Measurements from ENCODE around the genes PKP1 and SHISA4.

- PRO-cap = unidirectional peak, plus-strand start at chr1:201283506
- RAMPAGE, long total RNA, 3 experiments = no peak in any of the 3 experiments
Measured at GRCh38 chr1:201282930-201284007, at the start of gene PKP1. Gene PKP1 (plus strand): TSS chr1:201283506.

- PRO-cap = no peak
- RAMPAGE, long total RNA, 3 experiments = no peak in any of the 3 experiments
Measured at GRCh38 chr1:201346246-201347102, 31.0 kb downstream of the TNNT2 start.

GRCh38 chr1:201374580-201375597 lies 2.6 kb downstream of the TNNT2 start:
- PRO-cap = no peak
- RAMPAGE, long total RNA, 3 experiments = no peak in any of the 3 experiments

GRCh38 chr1:201376496-201377504 lies 680 bp downstream of the TNNT2 start:
- PRO-cap = no peak
- RAMPAGE, long total RNA, 3 experiments = no peak in any of the 3 experiments

- PRO-cap = bidirectional peak, plus-strand start at chr1:201480898, minus-strand start at chr1:201480480
- RAMPAGE, long total RNA, 3 experiments = no peak in any of the 3 experiments
Measured at GRCh38 chr1:201480033-201481022, 11.3 kb upstream of the PHLDA3 start.

DNA sequence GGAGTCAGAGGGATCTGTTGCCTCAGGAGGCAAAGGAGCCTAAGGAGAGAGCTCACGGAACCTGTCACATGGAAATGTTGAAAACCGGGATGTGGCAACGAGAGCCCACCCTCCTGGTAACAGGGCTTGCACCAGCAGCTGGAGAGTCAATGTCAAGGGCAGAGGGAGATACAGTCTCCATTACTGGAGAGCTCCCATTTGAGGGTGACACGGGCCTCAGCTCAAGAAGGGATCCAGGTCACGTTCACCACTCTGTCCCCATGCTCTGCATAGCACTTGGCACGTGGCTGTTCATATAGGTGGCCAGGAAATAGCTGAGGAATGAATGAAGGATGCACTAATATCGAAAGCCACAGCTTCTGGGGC lies 8.5 kb downstream of the CSRP1 start:
- PRO-cap = no peak
- RAMPAGE, long total RNA, 3 experiments = no peak in any of the 3 experiments

DNA sequence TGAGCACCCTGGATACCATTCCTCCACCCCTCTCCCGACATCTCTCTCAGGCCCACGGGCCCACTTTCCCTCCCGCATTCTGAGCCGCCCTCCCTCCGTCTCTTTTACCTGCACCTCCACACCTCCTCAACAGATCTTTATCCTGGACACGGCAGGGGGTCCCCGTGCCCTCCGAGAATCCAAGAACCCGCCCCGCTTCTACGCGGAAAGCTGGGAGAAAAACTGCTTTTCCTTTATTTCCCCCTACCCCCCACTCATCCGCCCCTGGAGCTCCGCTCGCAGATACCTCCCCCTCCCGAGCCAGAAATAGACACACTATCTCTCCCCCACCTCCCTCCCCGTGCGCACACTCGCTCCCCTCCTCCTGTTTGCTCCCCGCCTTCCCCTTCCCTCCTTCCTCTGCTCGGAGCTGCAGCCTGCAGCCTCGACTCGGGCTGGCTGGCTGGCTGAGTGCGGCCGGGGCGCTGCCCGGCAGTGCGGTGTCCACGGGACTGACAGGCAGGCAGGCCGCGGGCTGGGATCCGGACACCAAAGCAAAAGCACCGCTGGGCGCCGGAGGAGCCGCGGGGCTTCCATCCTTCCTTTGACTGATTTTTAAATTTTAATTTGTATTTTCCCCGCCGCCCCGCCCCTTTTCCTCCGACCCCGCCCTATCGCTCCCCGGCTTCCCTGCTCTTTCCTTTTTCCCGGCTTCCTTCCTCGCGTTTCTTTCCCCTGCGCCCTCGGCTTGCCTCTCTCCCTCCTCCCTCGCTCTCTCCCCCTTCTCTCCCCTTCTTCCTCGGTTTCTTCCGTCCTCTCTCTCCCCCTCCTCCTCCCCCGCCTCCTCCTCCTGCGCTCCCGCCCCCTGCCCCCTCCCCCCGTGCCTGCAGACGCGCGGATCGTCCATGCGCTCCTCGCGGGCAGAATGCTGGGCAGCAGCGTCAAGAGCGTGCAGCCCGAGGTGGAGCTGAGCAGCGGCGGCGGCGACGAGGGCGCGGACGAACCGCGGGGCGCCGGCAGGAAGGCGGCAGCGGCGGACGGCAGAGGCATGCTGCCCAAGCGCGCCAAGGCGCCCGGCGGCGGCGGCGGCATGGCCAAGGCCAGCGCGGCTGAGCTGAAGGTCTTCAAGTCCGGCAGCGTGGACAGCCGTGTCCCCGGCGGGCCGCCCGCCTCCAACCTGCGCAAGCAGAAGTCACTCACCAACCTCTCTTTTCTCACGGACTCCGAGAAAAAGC lies 109.2 kb downstream of the NAV1 start:
- PRO-cap = bidirectional peak, plus-strand start at position 935 of the sequence, minus-strand start at position 757 of the sequence
- RAMPAGE, long total RNA, 3 experiments = no peak in any of the 3 experiments

GRCh38 chr1:201740164-201740487 lies 88.8 kb upstream of the IPO9 start:
- PRO-cap = no peak
- RAMPAGE, long total RNA, 3 experiments = start-site peak on the plus strand in 1 of 3 experiments, at chr1:201740403-201740446 at its widest, 11 reads per replicate

DNA sequence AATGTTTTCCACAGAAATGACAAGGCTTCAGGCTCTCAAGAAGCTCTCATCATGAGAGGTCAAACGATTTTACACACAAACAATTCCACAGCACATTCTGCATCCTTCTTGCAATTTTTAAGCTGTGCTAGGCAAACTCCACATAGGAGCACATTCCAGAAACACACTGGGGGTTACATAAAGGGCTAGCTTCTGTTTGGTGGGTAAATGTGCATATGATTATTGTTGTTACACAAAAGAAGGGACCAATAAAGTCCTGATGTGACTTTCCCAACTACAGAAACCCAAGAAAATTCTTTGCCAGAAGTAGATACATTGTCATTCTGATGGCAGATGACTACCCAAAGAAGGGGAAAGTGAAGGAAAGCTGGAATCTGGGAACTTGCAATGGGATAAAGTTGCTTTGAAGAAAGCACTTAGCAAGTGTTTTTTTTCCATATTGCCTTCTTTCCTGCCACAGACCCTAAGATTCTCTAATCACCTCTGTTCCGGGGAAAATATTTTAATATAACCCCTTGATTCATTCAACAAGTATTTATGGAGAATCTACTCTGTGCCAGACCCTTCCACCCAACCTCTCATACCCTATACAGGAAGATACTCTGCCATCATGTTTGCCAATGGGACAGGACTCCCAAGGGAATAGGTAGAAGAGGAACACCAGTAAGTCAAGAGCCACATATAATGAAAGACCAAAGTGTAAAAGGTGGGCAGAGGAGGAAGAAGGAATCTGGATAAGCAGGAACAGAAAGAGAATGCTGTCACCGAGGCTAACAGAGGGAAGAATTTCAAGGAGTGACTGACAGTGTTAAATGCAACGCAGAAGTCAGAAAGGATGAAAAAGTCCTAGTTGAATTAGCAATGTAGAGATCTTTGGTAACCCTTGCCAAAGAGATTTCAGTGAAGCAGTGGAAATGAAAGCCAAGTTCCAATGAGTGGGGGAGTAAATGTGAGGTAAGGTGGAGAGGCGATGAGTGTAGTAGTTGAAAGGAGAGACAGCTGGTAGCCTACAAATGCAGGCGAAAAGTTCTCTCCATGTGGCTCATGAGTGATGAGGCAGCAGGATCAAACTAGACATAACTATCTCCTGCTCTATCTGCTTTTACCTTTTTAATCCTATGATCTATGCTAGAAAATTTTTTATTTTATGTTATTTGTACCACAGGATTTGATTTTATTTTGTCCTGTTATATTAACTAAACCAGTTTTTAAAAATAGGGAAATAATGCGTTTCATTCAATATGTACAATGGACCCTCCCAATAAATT lies 74.9 kb upstream of the IPO9 start:
- PRO-cap = no peak
- RAMPAGE, long total RNA, 3 experiments = start-site peak on the plus strand in 1 of 3 experiments, centred at position 680 of the sequence, 14 reads per replicate

GRCh38 chr1:201810154-201810856 lies 18.7 kb upstream of the IPO9 start:
- PRO-cap = no peak
- RAMPAGE, long total RNA, 3 experiments = start-site peak on the plus strand in 1 of 3 experiments, at chr1:201810474-201810527 at its widest, 26 reads per replicate

- PRO-cap = no peak
- RAMPAGE, long total RNA, 3 experiments = no peak in any of the 3 experiments
Measured at GRCh38 chr1:201884258-201885096, 4.2 kb upstream of the SHISA4 start.

DNA sequence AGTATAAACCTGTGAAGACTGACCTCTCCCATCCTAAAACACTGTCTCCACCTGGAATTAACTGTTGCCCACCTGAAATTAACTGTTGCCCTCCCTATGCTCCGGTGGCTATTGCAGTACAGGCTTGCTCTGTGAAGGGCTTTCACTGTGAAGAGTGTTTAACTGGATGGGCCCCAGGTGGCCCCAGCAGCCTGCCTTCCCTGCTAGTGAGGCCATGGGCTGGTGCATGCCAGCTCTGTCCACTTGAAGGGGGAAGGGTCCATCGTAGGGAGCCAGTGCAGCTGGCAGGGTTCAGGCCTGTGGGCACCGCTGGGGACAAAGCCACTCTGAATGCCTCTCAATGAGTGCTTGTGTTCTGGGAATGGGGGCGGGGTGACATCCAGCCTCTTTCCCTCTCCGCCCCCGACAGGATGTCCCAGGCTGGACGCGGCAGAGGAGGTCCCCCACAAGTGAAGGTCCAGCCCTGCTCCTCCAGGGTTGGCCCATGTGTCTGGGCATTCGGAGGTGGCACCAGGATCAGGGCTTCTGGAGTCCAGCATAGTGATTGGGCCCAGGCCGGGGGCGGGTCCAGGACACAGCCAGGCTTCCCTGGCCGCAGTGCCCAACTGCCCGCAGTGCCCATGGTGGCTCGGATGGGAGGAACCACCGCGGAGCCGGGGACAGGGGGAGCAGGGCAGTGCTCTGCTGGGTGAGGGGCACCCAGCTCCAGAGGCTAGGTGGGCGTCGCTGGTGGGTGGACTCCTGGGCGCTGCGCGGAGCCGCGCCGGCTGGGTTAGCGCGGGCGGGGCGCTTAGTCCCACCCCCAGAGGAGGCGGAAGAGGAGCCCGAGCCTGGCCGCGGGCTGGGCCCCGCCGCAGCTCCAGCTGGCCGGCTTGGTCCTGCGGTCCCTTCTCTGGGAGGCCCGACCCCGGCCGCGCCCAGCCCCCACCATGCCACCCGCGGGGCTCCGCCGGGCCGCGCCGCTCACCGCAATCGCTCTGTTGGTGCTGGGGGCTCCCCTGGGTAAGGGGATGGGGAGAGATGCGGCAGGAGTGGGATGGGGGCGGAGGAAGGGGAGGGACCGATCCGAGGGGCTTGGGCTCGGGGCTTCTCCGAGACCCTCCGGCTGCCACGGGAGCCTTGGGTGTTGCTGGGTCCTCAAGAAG lies at the start of gene SHISA4:
Gene SHISA4 (plus strand): TSS at position 833 of the 1,145 bp plus-strand sequence.
- PRO-cap = bidirectional peak, plus-strand start at position 614 of the sequence, minus-strand start at position 407 of the sequence; unidirectional peak, plus-strand start at position 805 of the sequence
- RAMPAGE, long total RNA, 3 experiments = start-site peak on the plus strand in 2 of 3 experiments, centred at positions 526 to 874 of the sequence, 11 to 20 reads per replicate

DNA sequence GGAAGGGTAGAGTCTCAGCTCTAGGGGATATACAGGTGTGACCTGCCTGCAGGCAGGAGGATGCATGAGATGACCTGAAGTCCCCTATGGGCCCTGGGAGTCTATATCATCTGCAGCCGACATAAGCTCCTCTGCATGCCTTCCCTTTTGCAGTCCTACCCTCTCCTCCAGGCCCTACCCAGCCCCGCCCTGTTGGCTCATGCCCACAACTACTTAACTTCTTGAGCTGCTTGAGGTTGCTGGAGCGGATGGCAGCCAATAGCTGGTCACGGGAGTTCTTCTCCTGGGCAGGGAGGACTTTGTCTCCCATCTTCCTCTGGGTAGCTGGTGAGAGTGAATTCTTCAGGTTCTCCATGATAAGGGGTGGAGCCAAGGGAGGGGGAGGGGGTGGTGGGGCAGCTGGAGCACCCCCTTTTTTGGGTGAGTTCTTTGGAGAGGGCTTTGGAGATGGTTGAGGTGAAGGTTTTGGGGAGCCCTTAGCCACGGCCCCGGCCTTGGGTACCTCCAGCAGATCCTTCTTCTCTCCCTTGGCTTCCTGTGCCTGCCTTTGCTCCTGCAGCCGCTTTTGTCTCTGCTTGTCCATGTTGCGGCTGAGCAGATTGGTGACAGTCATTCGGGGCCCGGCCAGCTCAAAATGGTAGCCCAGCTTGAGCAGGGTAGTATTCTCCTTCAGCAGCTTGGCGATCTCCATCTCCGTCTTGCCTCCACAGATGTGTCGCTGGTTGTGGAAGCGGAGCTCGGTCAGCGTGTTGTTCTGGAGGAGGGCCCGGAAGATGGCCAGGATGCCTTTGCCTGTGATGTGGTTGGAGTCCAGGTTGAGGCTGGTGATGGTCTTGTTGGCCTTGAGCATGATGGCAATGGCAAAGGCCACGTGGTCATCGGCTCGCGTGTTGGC lies 10.6 kb downstream of the SHISA4 start:
- PRO-cap = no peak
- RAMPAGE, long total RNA, 3 experiments = no peak in any of the 3 experiments

- PRO-cap = no peak
- RAMPAGE, long total RNA, 3 experiments = start-site peak on the minus strand in 1 of 3 experiments, at chr1:201913507-201913686 at its widest, 5 reads per replicate
Measured at GRCh38 chr1:201913437-201913751, 24.7 kb downstream of the SHISA4 start.

GRCh38 chr1:201934497-201935002 lies 11.8 kb downstream of the LMOD1 start:
- PRO-cap = no peak
- RAMPAGE, long total RNA, 3 experiments = start-site peak on the minus strand in 1 of 3 experiments, at chr1:201934665-201935010 at its widest, 5 reads per replicate

DNA sequence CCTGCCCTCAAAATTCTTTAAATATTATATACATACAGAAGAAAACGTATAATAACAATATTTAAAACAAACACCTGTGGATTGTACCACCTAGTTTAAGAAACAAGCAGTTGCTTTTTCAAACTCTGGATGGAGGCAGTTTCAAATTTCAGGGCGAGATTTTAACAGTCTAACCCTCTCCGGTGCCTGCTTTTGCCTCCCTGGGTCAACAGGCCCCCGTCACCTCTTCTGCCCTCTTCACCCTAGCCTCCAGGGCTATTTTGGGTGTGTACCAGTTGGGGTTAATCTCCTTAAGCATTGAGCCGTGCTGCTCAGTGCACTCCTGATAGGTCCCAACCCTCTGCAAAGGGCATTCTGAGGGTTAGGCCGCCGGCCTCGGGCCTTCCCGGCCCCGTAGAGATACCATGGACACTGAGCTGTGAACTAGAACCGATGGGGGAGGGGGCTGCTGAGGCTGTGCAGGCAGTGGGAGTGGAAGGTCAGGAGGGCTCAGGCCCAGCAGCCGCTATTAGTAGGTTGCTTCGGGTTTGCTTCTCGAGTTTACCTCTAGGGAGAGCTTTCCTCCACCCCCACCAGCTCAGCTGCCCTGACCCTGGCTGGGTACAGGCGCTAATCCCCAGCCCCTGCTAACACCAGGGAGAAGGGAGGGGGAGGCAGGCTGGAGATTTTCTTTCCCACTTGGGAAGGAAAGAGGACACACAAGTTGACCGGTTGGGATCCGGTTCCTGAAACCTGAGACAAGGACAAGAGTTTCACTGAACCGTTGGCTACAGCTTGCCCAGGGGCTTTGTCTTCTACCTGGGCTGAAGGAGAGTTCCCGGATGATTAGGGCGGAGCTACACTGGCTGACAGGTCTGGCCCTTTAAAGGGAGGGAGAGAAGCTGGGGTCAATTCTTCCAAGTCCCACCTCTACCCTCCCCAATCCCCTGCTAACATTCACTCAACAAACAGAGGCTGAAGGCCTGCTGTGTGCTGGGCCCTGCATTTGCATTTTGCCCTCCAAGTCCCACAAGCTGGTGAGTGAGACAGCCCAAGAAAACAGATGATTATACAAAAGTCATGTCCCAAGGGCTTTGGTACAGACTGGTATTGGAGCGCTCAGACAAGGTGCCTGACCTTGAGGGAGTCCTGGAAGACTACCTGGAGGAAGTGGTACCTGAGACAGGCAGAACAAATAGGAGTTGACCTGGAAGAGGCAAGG lies 4.7 kb downstream of the LMOD1 start:
- PRO-cap = no peak
- RAMPAGE, long total RNA, 3 experiments = no peak in any of the 3 experiments

- PRO-cap = bidirectional peak, plus-strand start at chr1:201983400, minus-strand start at chr1:201983147
- RAMPAGE, long total RNA, 3 experiments = start-site peak on the plus strand in 1 of 3 experiments, at chr1:201982956-201983111 at its widest, 5 reads per replicate
Measured at GRCh38 chr1:201982825-201983945, 737 bp downstream of the RNPEP start.

- PRO-cap = no peak
- RAMPAGE, long total RNA, 3 experiments = start-site peak on the plus strand in 2 of 3 experiments, at chr1:201989454-201989843 at its widest, 7 to 16 reads per replicate
Measured at GRCh38 chr1:201989134-201989932, 6.9 kb downstream of the RNPEP start.

DNA sequence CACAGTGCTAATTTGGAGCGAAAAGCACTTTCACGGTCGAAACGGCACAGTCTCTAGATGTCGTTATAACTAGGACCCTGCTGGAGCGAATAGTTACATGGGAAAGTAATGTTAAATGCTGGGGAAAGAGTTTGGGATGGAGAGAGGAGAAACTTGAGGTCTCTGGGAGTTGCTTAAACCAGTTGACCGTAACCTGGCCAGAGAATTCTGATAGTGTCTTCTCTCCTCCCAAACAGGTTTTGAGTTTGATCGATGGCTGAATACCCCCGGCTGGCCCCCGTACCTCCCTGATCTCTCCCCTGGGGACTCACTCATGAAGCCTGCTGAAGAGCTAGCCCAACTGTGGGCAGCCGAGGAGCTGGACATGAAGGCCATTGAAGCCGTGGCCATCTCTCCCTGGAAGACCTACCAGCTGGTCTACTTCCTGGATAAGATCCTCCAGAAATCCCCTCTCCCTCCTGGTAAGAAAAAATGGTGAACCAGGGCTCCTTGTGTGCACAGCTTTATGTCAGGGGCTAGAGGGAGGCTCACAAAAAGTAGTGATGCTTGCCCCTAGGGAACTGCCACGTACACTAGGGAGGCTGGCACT lies 7.3 kb upstream of the ELF3 start:
- PRO-cap = no peak
- RAMPAGE, long total RNA, 3 experiments = no peak in any of the 3 experiments

DNA sequence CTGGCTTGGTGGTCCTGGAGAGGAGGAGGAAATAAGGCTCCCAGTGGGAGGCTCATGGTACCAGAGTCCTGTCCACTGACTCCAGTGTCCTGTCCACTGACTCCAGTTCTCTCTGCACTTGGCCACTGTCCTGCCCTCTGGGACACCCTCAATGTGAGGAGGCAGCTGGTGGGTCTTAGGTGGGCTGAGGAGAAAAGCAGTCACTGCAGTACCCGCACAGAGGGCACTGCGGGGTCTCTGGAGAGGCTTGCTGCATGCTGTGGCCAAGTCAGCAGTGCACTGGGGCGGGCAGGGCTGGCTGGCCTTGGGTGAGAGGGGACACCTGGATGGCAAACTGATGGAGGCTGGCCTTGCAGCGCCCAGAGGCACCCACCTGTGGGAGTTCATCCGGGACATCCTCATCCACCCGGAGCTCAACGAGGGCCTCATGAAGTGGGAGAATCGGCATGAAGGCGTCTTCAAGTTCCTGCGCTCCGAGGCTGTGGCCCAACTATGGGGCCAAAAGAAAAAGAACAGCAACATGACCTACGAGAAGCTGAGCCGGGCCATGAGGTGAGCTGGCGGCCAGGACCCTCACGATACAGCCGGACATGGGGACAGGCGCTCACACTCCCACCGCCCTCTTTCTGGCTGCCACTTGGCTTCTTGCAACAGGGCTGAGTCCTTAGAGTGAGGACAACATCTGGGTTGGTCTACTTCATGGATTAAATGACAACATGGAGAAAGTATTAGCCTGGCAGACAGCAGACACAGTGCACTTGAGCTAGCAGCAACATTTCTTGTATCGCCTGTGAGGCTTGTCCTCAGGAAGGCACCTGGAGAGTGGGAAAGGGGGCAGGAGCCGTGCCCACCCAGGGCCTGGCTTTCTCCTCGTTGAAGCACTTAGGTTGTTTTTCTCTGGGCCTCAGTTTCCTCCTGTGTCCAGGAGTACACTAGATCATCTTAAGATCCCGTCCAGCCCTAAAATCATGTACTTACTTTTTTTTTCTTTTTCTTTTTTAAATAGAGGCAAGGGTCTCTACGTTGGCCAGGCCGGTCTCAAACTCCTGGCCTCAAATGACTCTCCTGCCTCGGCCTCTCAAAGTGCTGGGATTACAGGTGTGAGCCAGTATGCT lies 3.4 kb downstream of the ELF3 start:
- PRO-cap = no peak
- RAMPAGE, long total RNA, 3 experiments = no peak in any of the 3 experiments

All from tibial nerve (tissue), 3 donors.